GM12878 (cell line): ENCODE measurements around the genes SLC2A4RG and PRPF6.

DNA sequence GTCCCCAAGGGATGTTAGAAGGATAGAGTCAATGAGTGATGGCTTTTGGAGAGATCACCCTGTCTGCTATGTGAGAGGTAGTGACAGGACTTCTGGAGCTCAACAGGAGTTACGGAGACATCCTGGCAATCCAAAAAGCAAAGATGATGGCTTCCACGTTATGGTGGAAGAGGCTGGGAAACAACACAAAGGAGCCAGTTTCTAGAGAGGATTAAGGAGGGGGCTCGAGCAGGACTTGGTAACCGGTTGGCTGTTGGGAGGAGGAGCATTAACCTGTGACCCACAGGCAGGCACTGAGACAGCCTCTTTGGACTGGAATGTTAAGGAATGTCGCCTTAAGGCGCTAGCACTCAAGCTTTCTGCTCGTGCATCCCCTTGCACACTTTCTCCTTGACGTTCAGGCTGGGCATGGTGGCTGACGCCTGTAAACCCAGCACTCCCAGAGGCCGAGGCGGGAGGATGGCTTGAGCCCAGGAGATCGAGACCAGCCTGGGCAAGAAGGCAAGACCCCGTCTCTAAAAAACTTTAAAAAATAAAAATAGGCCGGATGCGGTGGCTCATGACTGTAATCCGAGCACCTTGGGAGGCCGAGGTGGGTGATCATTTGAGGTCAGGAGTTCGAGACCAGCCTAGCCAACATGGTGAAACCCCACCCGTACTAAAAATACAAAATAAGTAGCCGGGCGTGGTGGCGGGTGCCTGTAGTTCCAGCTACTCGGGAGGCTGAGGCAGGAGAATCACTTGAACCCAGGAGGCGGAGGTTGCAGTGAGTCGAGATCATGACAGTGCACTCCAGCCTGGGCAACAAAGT is 2.0 kb upstream of the GID8 start:
- RAMPAGE, long total RNA = no peak
- RRBS, 2 experiments = no CpG with 5 or more reads among the region's 25 CpGs
CAGE:
- cytosol, long polyA minus RNA = no peak
- cytosol, long polyA plus RNA = no peak
- long polyA plus RNA = no peak
- nucleolus, long total RNA = no peak
- nucleus, long polyA plus RNA = no peak
- nucleus, long total RNA = no peak

GRCh38 chr20:62968900-62969547 is 16.5 kb downstream of the SLC17A9 start:
- RAMPAGE, long total RNA = no peak
- RRBS, 2 experiments = no CpG with 5 or more reads among the region's 19 CpGs
CAGE:
- cytosol, long polyA minus RNA = no peak
- cytosol, long polyA plus RNA = no peak
- long polyA plus RNA = no peak
- nucleolus, long total RNA = no peak
- nucleus, long polyA plus RNA = no peak
- nucleus, long total RNA = no peak

DNA sequence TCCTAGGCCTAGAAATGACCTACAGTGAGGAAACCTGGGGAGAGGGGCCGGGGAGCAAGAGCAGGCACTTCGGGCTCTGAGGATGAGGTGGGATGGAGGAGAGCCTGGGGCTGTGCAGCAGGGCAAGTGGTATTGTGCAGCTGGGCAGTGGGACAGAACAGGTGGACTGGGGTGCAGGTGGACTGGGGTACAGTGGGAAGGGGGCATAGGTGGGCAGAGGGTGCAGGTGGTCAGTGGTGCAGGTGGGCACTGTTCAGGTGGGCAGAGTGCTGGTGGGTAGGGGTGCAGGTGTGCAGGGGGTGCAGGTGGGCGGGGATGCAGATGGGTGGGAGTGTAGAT is 20.6 kb downstream of the BHLHE23 start:
- RAMPAGE, long total RNA = no peak
- RRBS, 2 experiments = no CpG with 5 or more reads among the region's 3 CpGs
CAGE:
- cytosol, long polyA minus RNA = no peak
- cytosol, long polyA plus RNA = no peak
- long polyA plus RNA = no peak
- nucleolus, long total RNA = no peak
- nucleus, long polyA plus RNA = no peak
- nucleus, long total RNA = no peak

GRCh38 chr20:63025384-63026186 is 18.8 kb upstream of the BHLHE23 start:
- RAMPAGE, long total RNA = no peak
- RRBS, 2 experiments = 29 to 50% methylated on average over 10 of the region's 34 CpGs
CAGE:
- cytosol, long polyA minus RNA = no peak
- cytosol, long polyA plus RNA = no peak
- long polyA plus RNA = no peak
- nucleolus, long total RNA = no peak
- nucleus, long polyA plus RNA = no peak
- nucleus, long total RNA = no peak

DNA sequence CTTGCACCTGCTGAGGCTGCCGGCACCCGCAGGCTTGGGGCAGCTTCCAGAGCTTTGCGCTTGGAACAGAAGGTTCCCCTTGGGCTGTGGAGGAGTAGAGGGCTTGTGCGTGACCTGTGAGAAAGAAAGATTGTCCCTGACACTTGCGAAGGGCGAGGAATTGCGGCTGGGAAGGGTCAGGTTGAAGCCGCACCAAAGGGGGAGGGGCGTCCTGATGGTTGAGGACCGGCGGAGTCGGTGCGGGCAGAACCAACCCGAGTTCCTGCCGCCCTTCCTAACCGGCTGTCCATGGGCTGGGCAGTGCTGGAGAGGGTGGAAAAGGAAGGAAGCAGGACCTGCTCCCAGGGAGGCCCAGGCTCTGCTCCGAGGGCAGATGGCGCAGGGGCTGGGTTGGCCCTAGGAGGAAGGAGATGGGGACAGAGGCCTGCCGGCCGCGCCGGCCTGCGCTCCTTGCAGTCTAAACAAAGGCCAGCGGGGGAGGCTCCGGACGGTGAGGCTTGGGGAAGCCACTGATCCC is 39.6 kb downstream of the YTHDF1 start:
- RAMPAGE, long total RNA = no peak
- RRBS, 2 experiments = 12 to 13% methylated on average over 11 of the region's 26 CpGs
CAGE:
- cytosol, long polyA minus RNA = no peak
- cytosol, long polyA plus RNA = no peak
- long polyA plus RNA = no peak
- nucleolus, long total RNA = no peak
- nucleus, long polyA plus RNA = no peak
- nucleus, long total RNA = no peak

DNA sequence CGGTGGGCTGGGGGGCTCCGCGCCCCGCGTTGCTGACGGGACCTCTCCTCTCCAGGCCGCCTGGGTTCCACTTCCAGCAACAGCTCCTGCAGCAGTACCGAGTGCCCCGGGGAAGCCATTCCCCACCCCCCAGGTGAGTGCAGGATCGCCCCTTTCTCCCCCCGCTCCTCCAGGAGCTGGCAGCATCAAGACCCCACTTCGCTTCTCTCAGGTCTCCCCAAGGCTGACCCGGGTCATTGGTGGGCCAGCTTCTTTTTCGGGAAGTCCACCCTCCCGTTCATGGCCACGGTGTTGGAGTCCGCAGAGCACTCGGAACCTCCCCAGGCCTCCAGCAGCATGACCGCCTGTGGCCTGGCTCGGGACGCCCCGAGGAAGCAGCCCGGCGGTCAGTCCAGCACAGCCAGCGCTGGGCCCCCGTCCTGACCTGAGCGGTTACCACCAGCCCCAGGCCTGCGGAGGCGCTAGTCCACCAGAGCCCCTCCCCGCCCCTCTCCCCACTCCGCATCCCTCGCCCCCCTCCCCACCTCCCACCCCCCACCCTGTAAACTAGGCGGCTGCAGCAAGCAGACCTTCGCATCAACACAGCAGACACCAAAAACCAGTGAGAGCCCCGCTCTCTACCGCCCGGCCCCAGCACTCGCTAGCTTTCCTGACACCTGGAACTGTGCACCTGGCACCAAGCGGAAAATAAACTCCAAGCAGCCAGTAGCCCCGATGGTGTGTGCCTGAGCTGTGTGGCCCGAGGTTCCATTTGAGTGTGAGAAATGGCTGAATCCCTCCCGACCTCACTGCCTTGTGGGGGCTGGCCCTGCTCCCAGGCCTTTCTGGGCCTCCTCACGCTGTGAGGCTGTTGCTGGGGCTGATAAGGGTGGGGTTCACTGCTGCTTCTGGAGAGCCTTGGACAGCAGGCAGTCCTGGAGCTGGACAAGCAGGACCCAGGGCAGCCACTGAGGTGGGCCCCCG is 1.2 kb downstream of the PPDPF start:
- RAMPAGE, long total RNA = no peak
- RRBS, 2 experiments = 3 to 77% methylated on average over 2 to 7 of the region's 44 CpGs
CAGE:
- cytosol, long polyA minus RNA = no peak
- cytosol, long polyA plus RNA = no peak
- long polyA plus RNA = no peak
- nucleolus, long total RNA = no peak
- nucleus, long polyA plus RNA = no peak
- nucleus, long total RNA = no peak

DNA sequence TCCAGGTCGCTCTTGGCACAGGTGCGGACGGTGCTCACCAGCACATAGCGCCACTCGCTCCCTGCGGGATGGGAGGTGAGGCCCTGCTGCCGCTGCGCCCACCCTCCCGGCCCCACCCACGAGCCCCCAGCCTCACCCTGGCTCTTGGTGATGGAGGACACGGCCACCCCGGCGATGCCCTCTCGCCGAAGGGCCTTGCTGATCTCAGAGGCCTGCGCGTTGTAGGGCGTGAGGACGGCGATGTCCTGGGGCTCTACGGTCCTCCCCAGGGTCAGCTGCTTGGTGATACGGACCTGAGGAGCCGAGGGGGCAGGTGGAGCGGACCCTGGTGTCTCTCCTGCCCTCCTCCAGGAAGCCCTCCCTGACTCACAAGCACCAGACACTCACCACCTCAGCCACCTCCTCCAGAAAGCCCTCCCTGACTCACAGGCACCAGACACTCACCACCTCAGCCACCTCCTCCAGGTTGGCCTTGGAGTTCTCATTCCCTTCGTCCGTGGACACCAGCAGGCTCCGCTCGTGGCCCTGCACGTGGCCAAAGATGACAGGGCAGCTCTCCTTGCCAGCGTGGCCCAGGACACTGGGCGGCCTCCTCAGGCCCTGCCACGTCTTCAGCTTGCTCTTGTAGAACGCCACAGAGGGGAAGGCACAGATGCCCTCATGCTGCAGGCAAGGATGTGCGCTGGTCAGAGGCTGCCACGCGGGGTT is 6.2 kb downstream of the FNDC11 start:
- RAMPAGE, long total RNA = no peak
- RRBS, 2 experiments = no CpG with 5 or more reads among the region's 36 CpGs
CAGE:
- cytosol, long polyA minus RNA = no peak
- cytosol, long polyA plus RNA = no peak
- long polyA plus RNA = no peak
- nucleolus, long total RNA = no peak
- nucleus, long polyA plus RNA = no peak
- nucleus, long total RNA = no peak

- RAMPAGE, long total RNA = no peak
- RRBS, 2 experiments = 95% methylated on average over 1 of the region's 5 CpGs; no CpG with 5 or more reads in 1 of the 2 experiments
CAGE:
- cytosol, long polyA minus RNA = no peak
- cytosol, long polyA plus RNA = no peak
- long polyA plus RNA = no peak
- nucleolus, long total RNA = no peak
- nucleus, long polyA plus RNA = no peak
- nucleus, long total RNA = no peak
These were observed 7.3 kb upstream of the TNFRSF6B start for GRCh38 chr20:63689211-63689397.

GRCh38 chr20:63690684-63691136 is 5.7 kb upstream of the TNFRSF6B start:
- RAMPAGE, long total RNA = no peak
- RRBS, 2 experiments = 89 to 98% methylated on average over 3 of the region's 16 CpGs
CAGE:
- cytosol, long polyA minus RNA = no peak
- cytosol, long polyA plus RNA = no peak
- long polyA plus RNA = no peak
- nucleolus, long total RNA = no peak
- nucleus, long polyA plus RNA = no peak
- nucleus, long total RNA = no peak

DNA sequence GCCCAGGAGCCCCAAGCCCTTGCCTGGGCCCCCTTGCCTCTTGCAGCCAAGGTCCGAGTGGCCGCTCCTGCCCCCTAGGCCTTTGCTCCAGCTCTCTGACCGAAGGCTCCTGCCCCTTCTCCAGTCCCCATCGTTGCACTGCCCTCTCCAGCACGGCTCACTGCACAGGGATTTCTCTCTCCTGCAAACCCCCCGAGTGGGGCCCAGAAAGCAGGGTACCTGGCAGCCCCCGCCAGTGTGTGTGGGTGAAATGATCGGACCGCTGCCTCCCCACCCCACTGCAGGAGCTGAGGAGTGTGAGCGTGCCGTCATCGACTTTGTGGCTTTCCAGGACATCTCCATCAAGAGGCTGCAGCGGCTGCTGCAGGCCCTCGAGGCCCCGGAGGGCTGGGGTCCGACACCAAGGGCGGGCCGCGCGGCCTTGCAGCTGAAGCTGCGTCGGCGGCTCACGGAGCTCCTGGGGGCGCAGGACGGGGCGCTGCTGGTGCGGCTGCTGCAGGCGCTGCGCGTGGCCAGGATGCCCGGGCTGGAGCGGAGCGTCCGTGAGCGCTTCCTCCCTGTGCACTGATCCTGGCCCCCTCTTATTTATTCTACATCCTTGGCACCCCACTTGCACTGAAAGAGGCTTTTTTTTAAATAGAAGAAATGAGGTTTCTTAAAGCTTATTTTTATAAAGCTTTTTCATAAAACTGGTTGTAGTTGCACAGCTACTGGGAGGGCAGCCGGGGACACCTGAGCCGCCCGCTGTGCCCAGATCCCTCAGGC is 1.7 kb downstream of the TNFRSF6B start:
- RAMPAGE, long total RNA = no peak
- RRBS, 2 experiments = 41 to 83% methylated on average over 3 of the region's 39 CpGs
CAGE:
- cytosol, long polyA minus RNA = no peak
- cytosol, long polyA plus RNA = no peak
- long polyA plus RNA = no peak
- nucleolus, long total RNA = no peak
- nucleus, long polyA plus RNA = no peak
- nucleus, long total RNA = no peak

GRCh38 chr20:63706020-63707194 is 1.4 kb downstream of the ARFRP1 start:
- RAMPAGE, long total RNA = no peak
- RRBS, 2 experiments = no CpG with 5 or more reads among the region's 34 CpGs
CAGE:
- cytosol, long polyA minus RNA = start-site peak on the minus strand at chr20:63707036-63707046, 25 reads
- cytosol, long polyA plus RNA = no peak
- long polyA plus RNA = no peak
- nucleolus, long total RNA = no peak
- nucleus, long polyA plus RNA = no peak
- nucleus, long total RNA = no peak

DNA sequence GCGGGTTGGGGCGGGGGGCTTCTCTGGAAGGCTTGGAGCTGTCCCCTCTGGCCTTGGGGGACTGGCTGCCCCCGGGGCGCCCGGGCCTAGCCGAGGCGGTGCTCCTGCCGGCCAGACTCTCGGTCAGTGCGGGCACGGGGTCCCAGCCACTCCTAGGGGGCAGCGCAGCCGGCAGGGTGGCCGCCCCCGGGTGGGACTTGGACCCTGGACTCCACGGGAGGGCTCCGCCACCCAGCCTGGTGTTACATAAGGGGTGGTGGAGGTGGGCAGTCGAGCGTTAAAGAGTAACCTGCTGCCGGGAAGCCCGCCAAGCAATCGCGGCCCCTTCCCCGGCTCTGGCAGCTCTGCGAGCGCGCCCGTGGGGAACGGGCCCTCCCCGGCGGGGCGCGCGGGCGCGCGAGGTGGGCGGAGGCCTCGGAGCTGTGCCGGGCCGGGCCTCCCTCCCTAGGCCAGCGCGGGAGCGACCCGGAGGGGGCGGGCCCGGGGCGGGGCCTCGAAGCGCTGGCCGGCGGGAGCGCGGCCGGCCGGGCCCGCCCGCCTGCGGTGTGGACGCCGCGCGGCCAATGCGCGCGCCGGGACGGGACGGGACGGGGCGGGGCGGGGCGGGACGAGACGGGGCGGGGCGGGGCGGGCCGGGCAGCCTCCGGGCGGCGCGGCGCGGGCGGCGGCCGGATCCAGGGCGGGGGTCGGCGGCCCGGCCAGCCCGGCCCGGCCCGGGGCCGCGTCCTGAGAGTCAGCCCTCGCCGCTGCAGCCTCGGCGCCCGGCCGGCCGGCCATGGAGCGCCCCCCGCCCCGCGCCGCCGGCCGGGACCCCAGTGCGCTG is at the start of gene SLC2A4RG:
SLC2A4RG (plus strand) TSS at position 639 of the 823 bp plus-strand sequence.
- RAMPAGE, long total RNA = no peak
- RRBS, 2 experiments = 2% methylated on average over 48 to 54 of the region's 112 CpGs
CAGE:
- cytosol, long polyA minus RNA = no peak
- cytosol, long polyA plus RNA = no peak
- long polyA plus RNA = no peak
- nucleolus, long total RNA = no peak
- nucleus, long polyA plus RNA = no peak
- nucleus, long total RNA = no peak

GRCh38 chr20:63740621-63741735 is 1.4 kb downstream of the SLC2A4RG start:
- RAMPAGE, long total RNA = no peak
- RRBS, 2 experiments = 12 to 97% methylated on average over 1 to 10 of the region's 39 CpGs
CAGE:
- cytosol, long polyA minus RNA = no peak
- cytosol, long polyA plus RNA = no peak
- long polyA plus RNA = no peak
- nucleolus, long total RNA = no peak
- nucleus, long polyA plus RNA = no peak
- nucleus, long total RNA = no peak

GRCh38 chr20:63751507-63751761 is 11.9 kb downstream of the SLC2A4RG start:
- RAMPAGE, long total RNA = no peak
- RRBS, 2 experiments = no CpG with 5 or more reads among the region's 13 CpGs
CAGE:
- cytosol, long polyA minus RNA = no peak
- cytosol, long polyA plus RNA = no peak
- long polyA plus RNA = no peak
- nucleolus, long total RNA = no peak
- nucleus, long polyA plus RNA = no peak
- nucleus, long total RNA = no peak

DNA sequence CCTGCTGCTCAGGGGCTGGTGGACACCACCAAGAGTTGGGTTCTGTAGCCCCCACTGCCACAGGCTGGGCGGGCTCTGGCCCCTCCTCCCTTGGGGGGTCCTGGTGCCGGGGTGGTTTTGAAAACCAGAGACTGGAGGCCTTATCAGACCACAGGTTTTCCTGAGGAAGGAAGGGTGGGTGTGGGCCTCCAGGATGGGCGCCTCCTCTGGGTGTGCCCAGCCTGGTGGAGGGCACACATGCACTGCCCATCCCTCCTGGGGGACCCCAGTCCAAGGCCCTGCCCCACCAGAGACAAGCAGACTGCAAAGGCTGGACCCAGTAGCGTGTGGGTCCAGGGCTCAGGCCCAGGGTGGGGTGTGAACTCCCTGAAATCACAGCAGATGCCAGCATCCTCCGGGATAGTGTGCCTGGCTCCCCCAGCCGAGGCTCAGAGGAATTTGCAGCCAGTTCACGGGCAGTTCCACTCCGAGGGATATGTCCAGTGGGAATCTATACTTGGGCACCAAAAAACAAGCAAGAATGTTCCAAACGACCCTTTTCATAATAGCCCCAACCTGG is 13.5 kb upstream of the ZBTB46 start:
- RAMPAGE, long total RNA = no peak
- RRBS, 2 experiments = no CpG with 5 or more reads among the region's 9 CpGs
CAGE:
- cytosol, long polyA minus RNA = no peak
- cytosol, long polyA plus RNA = no peak
- long polyA plus RNA = no peak
- nucleolus, long total RNA = no peak
- nucleus, long polyA plus RNA = no peak
- nucleus, long total RNA = no peak

- RAMPAGE, long total RNA = no peak
- RRBS, 2 experiments = no CpG with 5 or more reads among the region's 16 CpGs
CAGE:
- cytosol, long polyA minus RNA = no peak
- cytosol, long polyA plus RNA = no peak
- long polyA plus RNA = no peak
- nucleolus, long total RNA = no peak
- nucleus, long polyA plus RNA = no peak
- nucleus, long total RNA = no peak
These were observed 692 bp downstream of the TPD52L2 start for GRCh38 chr20:63865749-63866174.

- RAMPAGE, long total RNA = no peak
- RRBS, 2 experiments = no CpG with 5 or more reads among the region's 37 CpGs
CAGE:
- cytosol, long polyA minus RNA = no peak
- cytosol, long polyA plus RNA = no peak
- long polyA plus RNA = no peak
- nucleolus, long total RNA = no peak
- nucleus, long polyA plus RNA = no peak
- nucleus, long total RNA = no peak
These were observed 661 bp upstream of the DNAJC5 start for GRCh38 chr20:63894103-63894826.

DNA sequence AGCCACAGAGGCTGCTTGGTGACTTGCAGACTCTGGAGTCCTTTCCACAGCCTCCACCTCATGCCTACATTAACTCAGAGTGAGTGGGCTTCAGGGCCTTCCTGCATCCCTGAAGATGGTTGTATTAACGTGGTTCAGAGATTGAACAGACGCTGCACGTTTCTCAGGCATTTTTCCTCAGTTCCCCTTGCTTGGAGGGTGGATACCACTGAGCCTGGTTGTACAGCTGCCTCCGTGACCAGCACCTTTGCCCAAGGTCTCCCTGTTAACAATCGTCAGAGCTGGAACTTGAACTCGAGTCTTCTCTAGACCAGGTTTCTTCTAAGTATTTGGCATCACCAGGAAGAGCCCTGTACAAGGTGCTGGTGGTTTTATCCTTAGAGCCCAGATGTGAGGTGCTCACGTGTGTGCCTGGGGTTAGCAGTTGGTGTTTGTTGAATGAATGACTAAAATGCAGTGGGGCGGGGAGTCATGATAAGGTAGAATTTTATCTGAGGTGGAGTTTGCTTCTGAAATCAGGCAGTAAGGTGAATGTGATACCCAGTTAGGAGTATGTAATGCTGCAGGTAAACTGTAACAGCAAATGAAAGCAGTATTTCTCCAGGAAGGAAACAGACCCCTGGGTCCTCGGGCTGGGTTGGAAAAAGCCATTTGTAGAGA is 3.0 kb downstream of the DNAJC5 start:
- RAMPAGE, long total RNA = no peak
- RRBS, 2 experiments = no CpG with 5 or more reads among the region's 9 CpGs
CAGE:
- cytosol, long polyA minus RNA = no peak
- cytosol, long polyA plus RNA = no peak
- long polyA plus RNA = no peak
- nucleolus, long total RNA = no peak
- nucleus, long polyA plus RNA = no peak
- nucleus, long total RNA = no peak

GRCh38 chr20:63980772-63981936 is at the start of gene PRPF6:
TSS of gene PRPF6 (plus strand) at chr20:63981132.
- RAMPAGE, long total RNA = start-site peak on the plus strand at chr20:63981102-63981224, 4,407 and 2,923 reads in 2 replicates
- RRBS, 2 experiments = 1 to 2% methylated on average over 18 of the region's 79 CpGs
CAGE:
- cytosol, long polyA minus RNA = start-site peak on the plus strand at chr20:63981066-63981219, 1,136 reads
- cytosol, long polyA plus RNA = start-site peak on the plus strand at chr20:63981098-63981206, 2,923 and 3,377 reads in 2 replicates
- long polyA plus RNA = start-site peak on the plus strand at chr20:63981124-63981245, 2,419 and 3,059 reads in 2 replicates
- nucleolus, long total RNA = start-site peak on the minus strand at chr20:63980895-63981006, 37 reads; start-site peak on the plus strand at chr20:63981132-63981245, 2,366 reads
- nucleus, long polyA plus RNA = start-site peak on the plus strand at chr20:63981098-63981213, 1,634 and 2,947 reads in 2 replicates
- nucleus, long total RNA = no peak